ENCODE measurements around the genes FAM229A, ZBTB8A, RBBP4 and TRIM62.

- RAMPAGE, total RNA: no peak
Measured at GRCh38 chr1:31926761-31927664, 11.2 kb downstream of the PTP4A2 start.

- RAMPAGE, total RNA: no peak
Measured at GRCh38 chr1:31935626-31935980, 2.6 kb downstream of the PTP4A2 start.

- RAMPAGE, total RNA: no peak
Measured at GRCh38 chr1:31936506-31937122, 1.6 kb downstream of the PTP4A2 start.

GRCh38 chr1:32170606-32171771 lies 8.5 kb upstream of the TXLNA start:
- RAMPAGE, total RNA: no peak

GRCh38 chr1:32179096-32179439 lies 407 bp upstream of the TXLNA start:
- RAMPAGE, total RNA: no peak

DNA sequence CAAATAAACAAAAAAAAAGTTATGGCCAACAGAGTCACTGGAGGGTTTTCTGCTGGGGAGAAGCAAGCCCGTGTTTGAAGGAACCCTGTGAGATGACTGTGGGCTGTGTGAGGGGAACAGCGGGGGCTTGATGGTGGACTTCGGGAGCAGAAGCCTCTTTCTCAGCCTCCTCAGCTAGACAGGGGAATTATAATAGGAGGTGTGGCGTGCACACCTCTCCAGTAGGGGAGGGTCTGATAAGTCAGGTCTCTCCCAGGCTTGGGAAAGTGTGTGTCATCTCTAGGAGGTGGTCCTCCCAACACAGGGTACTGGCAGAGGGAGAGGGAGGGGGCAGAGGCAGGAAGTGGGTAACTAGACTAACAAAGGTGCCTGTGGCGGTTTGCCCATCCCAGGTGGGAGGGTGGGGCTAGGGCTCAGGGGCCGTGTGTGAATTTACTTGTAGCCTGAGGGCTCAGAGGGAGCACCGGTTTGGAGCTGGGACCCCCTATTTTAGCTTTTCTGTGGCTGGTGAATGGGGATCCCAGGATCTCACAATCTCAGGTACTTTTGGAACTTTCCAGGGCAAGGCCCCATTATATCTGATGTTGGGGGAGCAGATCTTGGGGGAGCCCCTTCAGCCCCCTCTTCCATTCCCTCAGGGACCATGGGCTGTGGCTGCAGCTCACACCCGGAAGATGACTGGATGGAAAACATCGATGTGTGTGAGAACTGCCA lies 18.0 kb upstream of the HDAC1 start:
- RAMPAGE, total RNA: no peak

GRCh38 chr1:32361809-32362833 lies at the start of gene FAM229A:
FAM229A (minus strand) TSS chr1:32362485.
- RAMPAGE, total RNA: no peak

DNA sequence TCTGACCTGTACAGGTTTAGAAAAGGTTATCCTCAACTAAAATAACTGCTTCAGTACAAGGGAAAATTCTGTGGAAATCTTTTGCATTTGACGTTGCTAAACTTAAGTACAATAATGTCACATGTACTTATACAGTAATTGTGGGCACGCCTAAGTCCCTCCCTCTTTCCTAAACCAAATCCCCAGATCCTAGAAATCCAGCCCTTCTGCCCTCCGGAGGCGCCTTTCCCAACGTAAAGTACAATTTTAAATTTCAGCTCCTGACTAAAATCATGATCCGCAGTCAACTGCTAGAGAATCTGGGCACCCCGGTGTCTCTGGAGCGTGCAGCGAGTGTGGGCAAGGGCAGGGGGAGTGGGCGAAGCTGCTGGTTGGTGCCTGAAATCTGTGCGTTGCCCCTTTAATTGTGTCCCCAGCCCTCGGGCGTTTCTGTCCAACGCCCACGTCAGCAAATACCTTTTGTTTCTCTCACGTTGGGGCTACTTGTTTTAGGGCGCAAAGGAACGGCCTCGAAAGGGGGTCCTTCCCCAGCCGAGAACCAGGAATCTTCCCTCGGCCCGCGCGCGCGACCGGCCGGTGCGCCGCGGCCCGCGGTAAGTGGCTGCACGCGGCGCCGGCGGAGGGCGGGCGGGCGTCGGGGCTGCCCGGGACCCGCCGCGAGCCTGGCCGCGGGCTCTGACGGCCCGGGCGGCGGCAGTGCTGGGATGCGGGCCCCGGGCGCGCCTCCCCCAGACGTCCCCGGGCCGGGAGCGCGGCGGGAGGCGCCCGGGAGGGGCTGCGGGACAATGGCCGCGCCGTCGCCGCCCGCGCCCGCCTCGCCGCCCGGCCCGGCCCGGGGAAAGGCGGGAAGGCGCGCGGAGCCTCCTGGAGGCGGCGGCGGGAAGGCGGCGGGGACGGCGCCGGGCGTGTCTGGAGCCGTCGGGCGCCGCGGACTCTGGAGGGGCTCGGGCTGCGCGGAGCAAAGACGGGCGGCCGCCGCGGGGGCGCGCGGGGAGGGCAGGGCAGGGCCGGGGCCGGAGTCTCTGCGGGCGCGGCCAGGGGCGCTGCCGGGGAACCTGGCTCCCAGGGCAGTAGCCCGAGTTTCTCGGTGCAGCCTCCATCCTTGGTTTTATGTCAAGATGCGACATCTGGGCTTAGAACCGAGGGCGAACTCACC lies at the start of gene ZBTB8A:
Gene ZBTB8A, plus strand, starts transcription at position 448 of the 1,156 bp plus-strand sequence.
- RAMPAGE, total RNA: no peak

GRCh38 chr1:32651081-32652299 lies at the start of gene RBBP4:
RBBP4 (plus strand) TSS chr1:32651208.
- RAMPAGE, total RNA: start-site peak on the plus strand at chr1:32651161-32651296, 303 and 509 reads in 2 replicates

DNA sequence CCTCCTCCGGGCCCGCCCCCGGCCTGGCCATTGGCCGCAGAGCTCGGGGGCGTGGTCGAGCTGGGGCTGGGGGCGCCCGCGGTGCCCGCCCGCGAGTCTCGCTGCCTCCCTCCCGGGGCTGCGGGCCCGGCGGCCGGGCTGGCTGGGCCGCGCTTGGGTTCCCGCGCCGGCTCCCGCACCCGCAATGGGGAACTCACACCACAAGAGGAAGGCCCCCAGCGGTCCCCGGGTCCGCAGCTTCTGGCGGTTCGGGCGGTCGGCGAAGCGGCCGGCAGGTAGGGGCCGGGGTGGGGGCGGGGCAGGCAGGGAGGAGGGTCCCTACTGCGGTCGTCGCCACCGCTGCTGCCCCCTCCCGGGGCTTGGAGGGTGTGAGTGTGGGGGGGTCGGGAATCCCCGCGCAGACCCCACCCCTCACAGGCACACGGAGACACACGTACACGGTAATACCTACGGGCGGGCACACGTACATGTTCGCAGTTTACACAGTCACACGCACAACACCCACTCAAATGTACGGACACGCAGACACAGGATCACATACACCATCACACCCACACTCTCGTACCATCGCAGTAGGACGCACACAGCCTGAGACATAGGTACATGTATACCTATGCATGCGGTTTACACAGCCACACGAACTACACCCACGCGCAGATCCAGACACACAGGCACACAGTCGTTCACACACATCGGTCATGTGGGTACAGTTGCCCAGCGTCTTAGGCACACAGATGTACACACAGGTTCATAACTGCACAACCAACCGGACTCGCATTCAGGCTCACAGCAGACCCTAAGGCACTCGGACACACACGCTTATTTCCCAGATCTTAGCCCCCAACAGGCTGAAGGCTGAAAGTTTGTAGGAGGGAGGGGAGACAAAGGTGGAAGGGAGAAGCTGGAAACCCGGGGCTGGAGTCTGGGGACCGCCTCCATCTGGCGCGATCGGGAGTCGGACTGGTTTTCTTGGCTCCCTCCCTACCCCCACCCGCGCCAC lies 12.6 kb downstream of the KIAA1522 start:
- RAMPAGE, total RNA: no peak

DNA sequence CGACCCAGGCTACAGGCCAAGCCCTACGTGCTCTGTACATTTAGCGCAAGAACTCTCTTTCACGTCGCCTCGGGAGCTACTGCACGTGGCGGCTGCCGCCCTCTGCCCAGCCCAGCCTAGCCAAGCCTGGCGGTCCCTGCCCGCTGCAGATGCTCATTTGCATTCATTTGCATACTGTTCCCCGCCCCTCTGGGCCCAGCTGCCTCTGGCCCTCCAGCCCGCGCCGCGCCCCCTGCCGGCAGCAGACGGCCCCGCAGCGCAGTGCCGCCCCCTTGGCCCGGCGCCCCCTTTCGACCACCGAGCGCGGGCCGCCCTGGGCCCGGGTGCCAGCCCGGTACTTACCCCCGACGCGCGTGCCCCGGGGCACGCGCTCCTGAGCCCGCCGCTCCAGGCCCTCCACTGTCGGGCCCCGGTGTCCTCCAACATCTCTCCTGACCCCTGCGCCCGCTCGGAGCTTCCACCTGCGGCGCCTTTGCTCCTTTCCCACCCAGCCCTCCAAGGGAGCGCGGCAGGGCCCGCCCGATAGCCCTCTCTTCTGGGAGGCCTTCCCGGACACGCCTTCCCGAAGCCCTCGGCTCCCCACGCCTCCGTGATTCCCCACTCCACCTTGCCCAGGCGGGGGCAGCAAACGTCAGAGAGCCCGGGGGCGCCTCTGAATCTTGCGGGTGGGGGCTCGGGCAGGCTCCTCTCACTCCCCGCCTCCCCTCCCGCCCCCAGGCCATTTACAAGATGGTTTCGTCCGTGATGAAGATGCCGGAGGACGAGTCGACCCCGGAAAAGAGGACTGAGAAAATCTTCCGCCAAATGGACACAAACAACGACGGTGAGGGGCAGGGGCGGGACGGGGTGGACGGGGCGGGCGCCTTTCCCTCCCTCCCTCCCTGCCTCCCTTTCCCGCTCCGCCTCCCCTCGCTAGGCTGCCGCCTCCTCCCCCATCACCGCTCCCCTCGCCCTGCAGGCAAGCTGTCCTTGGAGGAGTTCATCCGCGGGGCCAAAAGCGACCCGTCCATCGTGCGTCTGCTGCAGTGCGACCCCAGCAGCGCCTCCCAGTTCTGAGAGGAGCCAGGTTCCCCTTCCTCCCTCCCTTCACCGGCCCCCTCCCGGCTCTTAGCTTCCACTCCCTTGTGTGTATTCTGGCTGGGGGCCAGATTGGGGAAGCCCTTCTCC lies 6.9 kb downstream of the HPCA start:
- RAMPAGE, total RNA: no peak

GRCh38 chr1:32904198-32904883 lies 3.2 kb upstream of the TMEM54 start:
- RAMPAGE, total RNA: no peak

DNA sequence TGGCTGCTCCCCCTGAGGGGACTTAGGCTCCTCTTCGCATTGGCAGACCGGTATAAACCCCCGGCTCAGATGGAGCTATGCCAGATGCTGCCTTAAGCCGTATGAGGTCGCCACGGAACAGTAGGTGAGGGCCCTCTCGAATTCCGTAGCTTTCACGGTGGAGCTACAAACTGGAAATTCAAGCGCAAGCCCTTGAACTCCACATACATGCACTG lies 24.2 kb upstream of the TMEM54 start:
- RAMPAGE, total RNA: no peak

GRCh38 chr1:32956845-32957570 lies 7.6 kb downstream of the RNF19B start:
- RAMPAGE, total RNA: no peak

DNA sequence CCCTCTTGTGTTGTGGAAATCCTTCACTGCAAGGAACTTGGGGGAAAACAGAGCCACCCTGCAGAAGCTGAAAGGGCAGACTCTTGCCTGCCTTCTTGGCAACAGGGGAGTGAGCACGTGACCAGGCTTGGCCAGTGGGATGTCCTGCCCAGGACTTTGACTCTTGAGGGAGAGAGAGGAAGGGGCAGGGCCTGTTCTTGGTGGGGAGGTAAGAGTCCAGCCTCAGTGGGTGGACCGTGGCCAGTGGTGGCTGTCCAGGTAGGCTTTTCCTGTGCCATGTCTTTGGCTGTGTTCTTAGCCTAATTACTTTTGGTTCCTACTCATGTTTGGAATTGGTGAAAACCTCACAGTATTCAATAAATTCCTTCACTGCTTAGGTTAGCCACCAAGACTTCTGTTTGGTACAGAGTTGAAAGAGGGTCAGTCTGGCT lies 8.6 kb upstream of the AK2 start:
- RAMPAGE, total RNA: no peak

GRCh38 chr1:33050153-33050799 lies 13.6 kb upstream of the AK2 start:
- RAMPAGE, total RNA: no peak

GRCh38 chr1:33181826-33182507 lies at the start of gene TRIM62:
TRIM62 (minus strand) TSS chr1:33182043.
- RAMPAGE, total RNA: no peak

DNA sequence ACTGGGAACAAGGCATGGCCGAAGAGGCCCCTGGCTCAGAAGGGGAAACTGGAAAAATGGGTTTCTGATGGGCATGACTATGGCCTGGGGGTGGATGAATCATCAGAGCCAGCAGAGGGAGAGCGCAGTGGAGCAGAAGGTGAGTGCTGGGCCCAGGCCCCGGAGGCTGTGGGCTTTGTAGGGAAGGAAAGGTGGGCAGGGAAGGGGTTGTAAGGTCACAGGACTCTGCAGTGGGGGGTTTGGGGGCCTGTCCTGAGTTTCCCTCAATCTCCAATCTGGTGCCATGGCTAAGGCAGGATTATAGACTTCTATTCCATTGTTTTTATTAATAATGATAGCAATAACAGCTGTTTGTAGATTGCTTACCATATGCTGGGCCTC lies 36.3 kb upstream of the ZNF362 start:
- RAMPAGE, total RNA: no peak

GRCh38 chr1:33237573-33238078 lies 18.7 kb upstream of the ZNF362 start:
- RAMPAGE, total RNA: no peak

DNA sequence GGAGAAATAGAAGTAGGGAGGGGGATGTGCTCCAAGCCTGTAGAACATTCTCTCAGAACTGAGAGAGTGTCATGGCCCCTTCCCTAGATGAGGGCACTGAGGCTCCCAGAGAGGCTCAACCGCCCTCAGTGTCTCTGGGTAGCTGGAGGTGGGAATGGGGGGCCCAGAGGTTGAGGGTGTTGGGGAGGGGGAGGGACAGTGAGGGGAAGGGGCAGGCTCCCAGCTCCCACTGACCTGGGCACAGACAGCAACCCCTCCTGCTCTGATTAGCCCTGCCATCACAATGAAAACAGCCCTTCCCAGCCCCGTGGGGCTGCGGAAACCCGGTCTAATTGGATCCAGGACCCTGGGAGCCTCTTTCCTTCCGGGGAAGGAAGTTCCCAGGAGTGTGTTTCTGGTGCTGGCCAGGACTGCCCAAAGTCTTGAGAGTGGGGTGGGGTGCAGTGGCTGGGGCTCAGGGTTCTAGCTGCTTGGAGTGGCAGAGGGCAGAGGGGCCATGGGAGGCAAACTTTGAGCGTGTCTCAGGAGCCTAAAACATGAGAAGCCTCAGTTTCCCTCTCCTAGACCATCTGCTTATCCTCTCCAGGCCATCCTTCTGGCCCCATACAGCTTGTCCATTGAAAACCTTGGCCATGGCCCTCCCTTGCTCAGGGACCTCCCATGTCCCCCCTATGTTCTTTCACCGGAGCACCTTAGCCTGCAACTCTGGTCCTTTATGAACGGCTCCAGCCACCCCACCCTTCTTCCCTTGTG lies 9.0 kb downstream of the ZNF362 start:
- RAMPAGE, total RNA: no peak